T47D (cell line): ENCODE measurements around a stretch of chr6.

DNA sequence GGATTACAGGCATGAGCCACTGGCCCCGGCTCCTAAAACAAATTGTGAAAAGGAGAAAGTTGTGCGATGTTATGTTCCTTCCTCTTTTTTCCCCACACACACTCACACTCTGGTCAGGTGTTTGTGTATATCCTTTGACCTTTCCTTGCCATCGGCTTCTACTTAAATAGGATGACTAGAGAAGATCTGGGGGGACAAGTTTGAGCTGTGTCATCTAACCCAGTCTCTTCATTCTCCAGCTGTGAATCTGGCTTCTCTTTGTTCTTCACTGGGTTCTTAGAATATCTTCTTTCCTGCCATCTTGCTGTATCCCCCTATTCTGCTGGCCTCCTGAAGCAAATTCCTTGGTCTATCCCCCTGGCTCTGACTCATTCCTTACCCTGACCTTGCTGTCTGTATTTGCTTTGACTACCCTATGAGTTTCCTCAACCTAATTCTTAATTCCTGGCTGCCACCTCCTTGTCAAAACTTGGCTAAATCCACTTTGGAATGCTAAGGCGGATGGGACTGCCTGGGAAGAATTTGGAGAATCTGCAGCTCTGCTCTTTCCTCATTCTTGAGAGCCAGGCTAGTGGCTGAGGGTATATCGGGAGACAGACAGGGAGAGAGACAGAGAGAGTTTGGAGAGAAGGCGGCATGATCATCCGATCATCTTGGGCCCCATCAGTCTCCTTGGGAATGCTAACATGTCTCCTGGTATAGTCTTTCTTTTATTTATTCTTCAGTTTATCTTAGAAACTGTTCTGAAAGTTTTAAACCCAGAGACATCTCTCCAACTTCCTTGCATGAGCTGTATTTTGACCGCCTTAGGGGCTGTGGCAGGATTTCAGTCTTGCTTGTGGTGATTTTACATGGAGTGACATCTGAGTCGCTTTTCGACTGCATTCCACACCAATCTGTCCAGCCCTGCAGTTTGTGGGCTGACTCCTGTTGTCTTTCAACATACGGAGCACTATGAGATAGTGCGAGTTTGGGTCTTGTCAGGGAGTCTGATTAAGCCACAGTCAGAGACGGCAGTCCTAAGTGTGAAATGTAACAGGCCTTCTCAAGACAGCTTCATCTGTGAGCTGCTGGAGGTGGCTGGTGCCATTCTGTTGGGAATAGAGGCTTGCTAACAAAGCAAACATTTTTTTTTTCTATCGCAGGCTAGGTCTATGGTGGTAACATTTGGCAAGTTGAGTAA, 24.5 kb downstream of the CAP2 start:
- RRBS: no CpG with 5 or more reads among the region's 14 CpGs

DNA sequence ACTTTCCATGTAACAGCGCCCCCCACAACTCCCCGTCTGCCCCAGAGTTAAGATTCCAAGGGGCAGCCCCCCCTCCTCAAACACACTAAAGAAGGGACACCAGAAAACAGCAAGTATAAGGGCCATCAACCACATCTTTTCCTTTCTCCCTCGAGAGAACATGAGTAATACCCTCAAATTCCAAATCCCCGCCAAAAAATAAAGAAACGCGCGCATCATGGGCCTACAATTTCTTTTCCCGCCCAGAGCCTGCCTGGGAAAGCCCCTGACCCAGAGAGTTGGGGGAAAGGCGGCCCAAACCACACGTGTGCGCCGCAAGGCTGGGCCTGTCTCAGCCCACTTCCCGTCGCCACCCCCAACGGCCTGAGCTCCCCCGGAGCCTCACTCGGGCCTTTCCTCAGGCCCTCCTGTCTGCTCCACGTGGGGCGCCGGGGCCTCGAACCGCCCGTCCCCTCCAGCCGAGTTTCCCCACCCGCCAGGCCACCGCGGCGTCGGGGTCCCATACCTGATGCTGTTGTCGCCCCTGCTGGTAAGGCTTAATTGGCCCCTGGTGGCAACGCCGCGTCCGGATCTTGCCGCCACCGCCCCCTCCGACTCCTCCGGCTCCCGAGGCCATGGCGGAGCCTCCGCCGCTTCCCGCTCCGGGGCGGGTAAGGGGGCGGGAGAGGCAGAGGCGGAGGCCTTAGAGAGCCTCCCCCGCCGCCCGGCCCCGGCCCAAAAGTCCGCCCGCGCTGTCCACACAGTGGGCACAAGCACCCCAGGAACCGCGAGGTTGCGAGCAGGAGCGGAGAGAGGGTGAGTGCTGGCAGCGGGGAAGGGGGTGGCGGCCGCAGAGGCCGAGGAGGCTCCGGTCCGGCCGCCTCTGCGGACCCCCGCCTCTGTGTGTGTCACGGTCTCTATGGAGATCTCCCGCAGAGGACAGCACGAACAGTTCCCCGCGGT, 682 bp downstream of the NUP153 start:
- RRBS: 2% methylated on average over 18 of the region's 72 CpGs

GRCh38 chr6:17744410-17744913, 37.7 kb upstream of the NUP153 start:
- RRBS: no CpG with 5 or more reads among the region's 12 CpGs

DNA sequence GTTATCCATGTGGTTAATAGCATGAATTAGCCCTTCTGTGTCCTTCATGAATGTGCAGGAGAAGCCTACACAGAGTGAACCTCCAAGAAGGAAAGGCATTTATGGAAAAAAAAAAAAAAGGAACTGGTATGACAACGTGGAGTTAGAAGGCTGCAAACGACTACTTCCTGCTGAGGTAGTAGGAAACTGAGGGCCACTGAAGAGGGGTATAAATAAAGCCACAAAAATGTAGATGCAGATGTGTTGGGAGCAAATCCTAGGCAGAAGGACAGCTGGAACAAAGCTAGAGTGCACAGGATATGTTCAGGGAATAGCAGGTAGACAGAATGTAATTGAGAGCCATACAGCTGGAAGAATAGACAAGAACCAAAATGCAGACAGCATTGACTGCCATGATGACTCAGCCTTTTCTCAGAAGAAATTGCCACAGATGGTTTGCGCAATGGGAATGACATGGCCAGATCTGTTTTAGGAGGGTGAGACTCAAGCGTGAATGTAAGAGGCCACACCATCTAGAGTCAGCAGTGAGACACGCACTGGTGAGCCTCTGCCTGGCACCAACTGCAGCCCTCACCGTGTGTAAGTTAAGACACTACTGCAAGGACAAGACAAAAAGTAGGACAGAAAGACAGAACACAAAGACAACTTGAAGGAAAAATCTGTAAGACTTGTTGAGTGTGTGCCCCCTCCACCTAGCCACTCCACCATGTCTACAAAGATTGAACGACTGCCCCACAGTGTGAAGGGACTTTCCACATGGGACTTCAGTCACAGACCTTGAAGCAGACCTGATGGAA, 79.8 kb downstream of the KIF13A start:
- RRBS: no CpG with 5 or more reads among the region's 7 CpGs

DNA sequence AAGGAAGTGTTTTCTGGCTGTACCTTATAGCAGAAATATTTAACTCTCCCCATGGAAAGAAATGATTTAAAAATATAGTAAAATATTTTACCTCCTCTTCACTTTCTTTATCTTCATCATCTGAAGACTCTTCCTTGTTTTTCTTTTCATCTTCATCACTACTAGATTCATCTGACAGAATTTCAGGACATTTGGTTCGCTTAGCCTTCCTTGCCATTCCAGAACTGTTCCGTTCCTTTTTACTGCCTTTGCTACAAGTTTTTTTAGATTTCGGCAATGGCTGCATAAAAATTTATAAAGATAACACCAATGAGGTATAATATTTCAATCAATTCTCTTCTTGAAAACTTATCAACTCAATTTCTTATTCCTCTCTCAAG, 14.8 kb downstream of the DEK start:
- RRBS: no CpG with 5 or more reads among the region's 3 CpGs

GRCh38 chr6:18503490-18504438, 116.6 kb downstream of the RNF144B start:
- RRBS: no CpG with 5 or more reads among the region's 12 CpGs

DNA sequence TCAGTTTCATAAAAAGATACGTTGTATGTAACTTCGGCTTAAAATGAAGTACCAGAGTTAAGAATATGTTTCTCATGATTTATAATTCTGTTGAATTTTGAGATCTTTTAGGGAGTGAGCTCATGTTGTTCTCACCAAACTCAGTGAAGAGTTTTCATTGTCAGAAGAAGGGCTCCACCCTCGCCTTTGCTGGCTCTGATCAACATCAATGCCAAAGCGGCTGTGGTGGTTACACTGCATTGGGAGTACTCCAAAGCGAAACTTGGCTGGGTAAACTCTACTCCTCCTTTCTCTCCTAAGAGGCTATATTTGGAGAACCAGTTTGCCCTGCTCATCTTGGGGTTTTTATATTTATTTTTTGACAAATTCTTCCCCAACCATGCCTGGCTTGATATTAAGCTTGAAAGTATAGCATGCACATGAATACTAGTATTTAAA, 12.8 kb upstream of the ID4 start:
- RRBS: no CpG with 5 or more reads among the region's 5 CpGs

- RRBS: no CpG with 5 or more reads among the region's 9 CpGs
Observed at GRCh38 chr6:19892259-19892725, 55.1 kb downstream of the ID4 start.

GRCh38 chr6:20130777-20131384, 81.4 kb downstream of the MBOAT1 start:
- RRBS: no CpG with 5 or more reads among the region's 5 CpGs

- RRBS: no CpG with 5 or more reads among the region's 2 CpGs
Observed at GRCh38 chr6:20183002-20183625, 29.2 kb downstream of the MBOAT1 start.

- RRBS: 27% methylated on average over 3 of the region's 6 CpGs
Observed at GRCh38 chr6:20200761-20201413, 11.4 kb downstream of the MBOAT1 start.

GRCh38 chr6:20202586-20203011, 9.7 kb downstream of the MBOAT1 start:
- RRBS: no CpG with 5 or more reads among the region's 1 CpG

DNA sequence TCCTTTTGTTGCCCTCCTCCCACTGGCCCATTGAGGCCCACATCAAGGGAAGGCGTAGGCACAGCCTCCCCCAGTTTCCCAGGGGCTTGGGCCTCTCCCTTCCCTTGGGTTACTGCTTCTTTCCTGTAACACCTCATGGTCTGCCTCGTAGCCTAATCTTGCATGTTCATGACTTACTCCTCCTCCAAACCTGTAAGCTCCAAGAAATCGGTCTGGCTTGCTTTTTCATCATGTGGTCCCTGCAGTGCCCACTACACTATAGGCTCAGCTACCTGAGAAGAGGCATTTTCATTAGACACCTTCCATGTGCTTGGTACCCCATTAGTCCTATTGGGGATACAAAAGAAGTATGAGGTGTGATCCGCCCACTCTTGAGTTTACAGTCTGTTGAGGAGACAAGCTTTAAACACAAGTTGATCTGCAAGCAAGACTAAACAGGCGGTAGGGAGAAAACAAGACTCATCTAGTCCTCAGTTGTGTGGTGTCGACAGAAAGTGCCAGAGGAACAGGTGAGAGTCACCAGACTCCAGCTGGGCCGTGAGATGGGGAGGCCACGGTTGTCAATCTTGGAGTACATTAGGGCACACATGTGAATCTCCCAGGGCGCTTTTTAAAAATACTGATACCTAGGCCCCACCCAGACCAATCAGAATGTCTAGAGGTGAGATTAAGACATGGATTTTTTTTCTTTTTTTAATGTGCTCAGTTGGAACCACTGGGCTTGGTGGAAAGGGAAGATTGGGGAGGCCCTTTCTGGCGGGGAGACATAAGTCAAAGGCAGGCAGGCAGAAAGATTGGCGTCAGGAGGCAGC, 10.2 kb downstream of the E2F3 start:
- RRBS: no CpG with 5 or more reads among the region's 11 CpGs

DNA sequence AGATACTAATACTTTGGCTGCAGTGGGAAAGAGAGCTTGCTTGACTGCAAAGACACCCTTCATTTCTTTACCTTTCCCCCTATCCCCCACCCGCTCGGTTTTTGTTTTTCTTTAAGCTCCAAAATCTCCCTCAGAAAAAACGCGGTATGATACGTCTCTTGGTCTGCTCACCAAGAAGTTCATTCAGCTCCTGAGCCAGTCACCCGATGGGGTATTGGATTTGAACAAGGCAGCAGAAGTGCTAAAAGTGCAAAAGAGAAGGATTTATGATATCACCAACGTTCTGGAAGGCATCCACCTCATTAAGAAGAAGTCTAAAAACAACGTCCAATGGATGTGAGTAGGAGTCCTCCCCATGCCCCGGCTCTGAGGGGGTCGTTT, 53.2 kb upstream of the CDKAL1 start:
- RRBS: no CpG with 5 or more reads among the region's 10 CpGs

- RRBS: no CpG with 5 or more reads among the region's 1 CpG
Observed at GRCh38 chr6:21109931-21110130, 483.7 kb upstream of the SOX4 start.

GRCh38 chr6:21523679-21524184, 69.8 kb upstream of the SOX4 start:
- RRBS: no CpG with 5 or more reads among the region's 7 CpGs

DNA sequence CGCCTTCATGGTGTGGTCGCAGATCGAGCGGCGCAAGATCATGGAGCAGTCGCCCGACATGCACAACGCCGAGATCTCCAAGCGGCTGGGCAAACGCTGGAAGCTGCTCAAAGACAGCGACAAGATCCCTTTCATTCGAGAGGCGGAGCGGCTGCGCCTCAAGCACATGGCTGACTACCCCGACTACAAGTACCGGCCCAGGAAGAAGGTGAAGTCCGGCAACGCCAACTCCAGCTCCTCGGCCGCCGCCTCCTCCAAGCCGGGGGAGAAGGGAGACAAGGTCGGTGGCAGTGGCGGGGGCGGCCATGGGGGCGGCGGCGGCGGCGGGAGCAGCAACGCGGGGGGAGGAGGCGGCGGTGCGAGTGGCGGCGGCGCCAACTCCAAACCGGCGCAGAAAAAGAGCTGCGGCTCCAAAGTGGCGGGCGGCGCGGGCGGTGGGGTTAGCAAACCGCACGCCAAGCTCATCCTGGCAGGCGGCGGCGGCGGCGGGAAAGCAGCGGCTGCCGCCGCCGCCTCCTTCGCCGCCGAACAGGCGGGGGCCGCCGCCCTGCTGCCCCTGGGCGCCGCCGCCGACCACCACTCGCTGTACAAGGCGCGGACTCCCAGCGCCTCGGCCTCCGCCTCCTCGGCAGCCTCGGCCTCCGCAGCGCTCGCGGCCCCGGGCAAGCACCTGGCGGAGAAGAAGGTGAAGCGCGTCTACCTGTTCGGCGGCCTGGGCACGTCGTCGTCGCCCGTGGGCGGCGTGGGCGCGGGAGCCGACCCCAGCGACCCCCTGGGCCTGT, 1.4 kb downstream of the SOX4 start:
- RRBS: 3% methylated on average over 6 of the region's 98 CpGs

- RRBS: no CpG with 5 or more reads among the region's 3 CpGs
Observed at GRCh38 chr6:21597064-21597290, 3.4 kb downstream of the SOX4 start.

- RRBS: no CpG with 5 or more reads among the region's 3 CpGs
Observed at GRCh38 chr6:21992143-21992664, 304.6 kb downstream of the PRL start.